Type B pancreatic cell (in vitro differentiated cells): ENCODE measurements around a stretch of chr17.

DNA sequence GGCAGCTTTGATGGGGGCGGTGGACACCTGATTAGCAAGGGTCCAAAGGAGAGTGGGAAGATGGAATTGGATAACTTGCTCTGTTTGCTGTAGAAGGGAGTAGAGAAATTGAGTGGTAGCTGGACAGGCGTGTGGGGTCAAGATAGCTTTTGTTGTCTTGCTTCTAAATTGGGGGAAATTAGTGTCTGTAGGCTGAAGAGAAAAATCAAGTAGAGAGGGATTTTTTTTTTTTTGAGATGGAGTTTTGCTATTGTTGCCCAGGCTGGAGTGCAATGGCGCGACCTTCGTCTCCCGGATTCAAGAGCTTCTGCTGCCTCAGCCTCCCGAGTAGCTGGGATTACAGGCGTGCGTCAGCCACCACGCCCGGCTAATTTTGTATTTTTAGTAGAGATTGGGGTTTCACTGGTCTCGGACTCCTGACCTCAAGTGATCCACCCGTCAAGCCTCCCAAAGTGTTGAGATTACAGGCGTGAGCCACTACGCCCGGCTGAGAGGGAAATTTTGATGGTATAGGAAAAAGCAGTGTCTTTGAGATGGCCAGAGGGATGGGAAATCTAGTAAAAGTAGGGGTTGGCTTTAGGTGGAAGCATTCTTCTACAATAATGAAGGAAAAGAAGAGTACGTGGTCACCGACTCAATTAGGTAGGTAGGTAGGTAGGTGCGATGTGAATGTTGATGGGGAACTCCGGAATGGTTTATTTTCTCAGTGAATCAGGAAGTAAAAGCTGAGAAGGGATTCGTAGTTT, 14.1 kb upstream of the HES7 start:
- PRO-cap, result no peak

GRCh38 chr17:8223331-8223735, 13.0 kb upstream of the AURKB start:
- PRO-cap, result no peak

DNA sequence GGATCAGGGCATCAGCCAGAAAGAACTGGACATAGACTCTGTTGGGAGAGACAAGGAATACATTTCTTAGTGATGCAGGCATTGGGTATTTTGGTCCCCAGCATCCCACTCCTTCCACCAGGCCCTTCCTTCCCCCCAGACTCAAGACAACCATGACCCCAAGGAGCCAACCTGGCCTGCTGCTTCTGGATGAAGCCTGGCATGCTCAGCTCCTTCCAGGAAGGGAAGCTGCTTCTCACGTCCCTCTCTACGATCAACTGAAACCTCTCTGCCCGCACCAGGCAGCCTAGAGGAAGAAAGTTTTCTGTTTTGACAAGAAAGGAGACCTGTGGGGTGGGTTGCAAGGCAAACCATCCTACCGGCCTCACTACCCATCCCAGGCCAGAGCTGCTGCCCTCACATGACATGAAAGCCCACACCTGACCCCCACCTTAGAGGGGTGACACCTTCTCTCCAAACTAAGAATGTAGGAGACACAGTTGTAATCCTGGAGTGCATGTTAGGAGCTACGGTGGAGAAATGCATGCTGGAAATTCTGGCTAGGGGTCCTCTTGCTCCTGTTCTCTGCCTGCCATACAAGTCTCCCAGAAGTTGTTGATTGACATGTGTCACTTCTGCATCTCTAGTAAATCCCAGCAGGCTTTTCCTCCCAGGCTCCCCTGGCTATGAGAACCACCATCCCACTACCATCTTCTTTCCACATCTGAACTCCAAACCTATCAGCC, 15.5 kb downstream of the CTC1 start:
- PRO-cap, result no peak

GRCh38 chr17:8384868-8385804, 2.1 kb upstream of the RPL26 start:
- PRO-cap, result unidirectional peak, plus-strand start at chr17:8385345

- PRO-cap, result unidirectional peak, plus-strand start at chr17:8476069
Measured at GRCh38 chr17:8475477-8476339, 40.0 kb downstream of the NDEL1 start.

GRCh38 chr17:8480149-8480820, 44.6 kb downstream of the NDEL1 start:
- PRO-cap, result no peak

DNA sequence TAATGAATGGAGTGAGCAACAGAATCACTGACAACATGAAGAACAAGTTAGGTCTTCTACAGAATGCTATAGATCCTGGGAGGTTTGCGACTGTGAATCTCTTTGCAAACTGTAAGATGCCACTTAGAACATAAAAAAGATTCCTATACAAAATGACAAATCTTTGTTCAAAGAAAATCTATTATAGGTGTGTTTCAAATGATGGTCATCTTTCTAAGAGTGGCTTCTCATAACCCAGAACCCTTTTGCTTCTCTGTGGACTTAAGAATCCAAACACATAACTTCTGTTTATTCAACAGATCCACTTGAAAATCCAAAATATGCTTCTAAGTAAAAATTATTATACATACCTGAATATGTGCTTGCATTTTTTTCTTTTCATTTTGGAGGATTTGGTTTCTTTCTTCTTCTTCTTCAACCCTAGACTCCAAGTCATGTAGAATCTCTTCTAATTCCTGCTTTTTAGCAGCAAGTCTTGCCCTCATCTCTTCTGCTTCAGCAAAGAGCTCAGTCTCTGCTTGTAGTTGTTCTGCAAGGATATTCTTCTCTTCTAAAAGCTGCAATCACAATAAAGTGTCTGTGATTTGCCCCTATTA, 76.5 kb downstream of the NDEL1 start:
- PRO-cap, result no peak

DNA sequence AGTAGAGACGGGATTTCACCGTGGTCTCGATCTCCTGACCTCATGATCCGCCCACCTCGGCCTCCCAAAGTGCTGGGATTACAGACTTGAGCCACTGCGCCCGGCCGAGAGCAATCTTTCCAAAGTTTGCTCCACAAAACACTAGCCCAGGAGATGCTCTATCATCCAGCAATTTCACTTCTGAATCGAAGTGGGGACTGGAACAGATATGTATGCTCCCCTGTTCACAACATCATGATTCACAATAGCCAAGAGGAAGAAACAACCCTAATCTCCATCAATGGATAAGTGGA, 42.3 kb upstream of the MYH10 start:
- PRO-cap, result no peak

DNA sequence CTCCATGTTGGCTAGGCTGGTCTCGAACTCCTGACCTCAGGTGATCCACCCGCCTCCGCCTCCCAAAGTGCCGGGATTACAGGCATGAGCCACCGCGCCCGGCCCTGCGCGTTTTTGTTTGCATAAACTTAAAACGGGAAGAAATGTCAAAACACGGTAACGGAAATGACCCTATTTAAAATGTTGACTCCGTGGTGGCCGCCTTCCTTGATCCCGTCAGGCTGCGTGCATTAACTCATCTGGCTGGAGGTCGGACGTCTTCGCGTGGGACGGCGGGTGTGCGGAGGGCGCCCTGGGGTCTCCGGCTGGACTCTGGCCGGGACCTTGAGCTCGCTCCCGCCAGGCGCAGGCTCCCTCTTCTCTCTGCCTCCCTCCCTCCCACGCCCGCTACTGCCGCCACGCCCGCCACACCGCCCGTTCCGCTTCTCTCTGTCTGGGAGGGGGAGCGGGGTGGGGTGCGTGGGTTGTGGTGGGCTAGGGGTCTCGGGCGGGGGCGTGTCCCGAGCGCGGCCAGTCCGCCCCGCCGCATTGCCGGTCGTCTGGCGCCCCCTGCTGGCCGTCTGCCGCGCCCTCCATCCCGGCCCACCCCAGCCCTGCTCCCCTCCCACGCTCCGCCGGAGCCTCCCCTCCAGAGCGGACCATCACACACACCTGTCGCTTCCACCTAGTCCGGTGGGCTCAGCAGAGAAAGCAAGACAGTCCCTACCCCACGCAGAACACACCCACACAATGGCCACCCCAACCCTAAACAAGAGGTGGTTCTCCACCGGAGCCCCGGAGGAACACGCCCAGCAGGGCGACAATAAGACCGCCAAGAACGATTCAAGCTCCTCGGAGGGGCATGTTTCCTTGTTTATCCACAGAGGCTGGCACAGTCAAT, 1.2 kb upstream of the CCDC42 start:
- PRO-cap, result no peak

GRCh38 chr17:8892205-8892788, 24.8 kb upstream of the PIK3R6 start:
- PRO-cap, result no peak

DNA sequence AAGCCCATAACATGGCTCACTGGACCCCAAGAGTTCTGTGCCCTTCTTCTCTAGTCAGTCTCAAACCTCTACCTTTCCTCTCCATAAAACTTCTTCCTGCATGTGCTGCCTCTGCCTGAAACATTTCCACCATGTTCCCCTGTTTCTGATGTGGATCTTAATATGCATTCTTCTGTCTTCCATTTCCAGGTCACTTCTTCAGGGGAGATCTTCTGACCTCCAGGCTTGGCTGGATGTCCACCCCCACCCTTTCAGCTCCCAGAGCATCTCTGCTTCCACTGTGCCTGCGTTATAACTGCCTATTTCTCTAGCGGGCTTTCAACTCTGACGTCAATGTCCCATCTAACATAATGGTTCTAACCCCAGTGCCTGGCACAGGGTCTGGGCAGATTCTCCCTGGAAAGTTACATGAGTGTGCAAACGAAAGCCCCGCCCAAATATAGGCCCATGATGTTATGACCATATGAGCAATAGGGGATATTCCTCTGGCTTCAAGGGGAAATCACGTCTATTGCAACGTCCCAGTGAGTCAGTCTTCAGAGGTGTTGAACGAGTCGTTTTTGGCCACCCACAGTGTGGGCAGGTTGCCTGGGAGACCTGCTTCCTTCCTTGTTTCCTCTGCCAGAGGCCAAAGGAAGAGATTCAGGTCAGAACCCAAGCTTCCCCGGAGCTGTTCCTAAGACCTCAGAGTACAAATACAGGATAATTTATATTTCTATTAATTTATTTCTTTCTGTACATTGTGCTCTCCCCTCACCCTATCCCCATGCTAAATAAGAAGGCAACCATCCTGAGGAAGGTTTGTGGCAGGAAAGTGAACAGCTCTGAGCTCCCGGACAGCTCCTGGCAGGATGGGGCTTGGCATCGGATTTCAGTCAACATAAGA, 30.4 kb downstream of the PIK3R5 start:
- PRO-cap, result no peak

DNA sequence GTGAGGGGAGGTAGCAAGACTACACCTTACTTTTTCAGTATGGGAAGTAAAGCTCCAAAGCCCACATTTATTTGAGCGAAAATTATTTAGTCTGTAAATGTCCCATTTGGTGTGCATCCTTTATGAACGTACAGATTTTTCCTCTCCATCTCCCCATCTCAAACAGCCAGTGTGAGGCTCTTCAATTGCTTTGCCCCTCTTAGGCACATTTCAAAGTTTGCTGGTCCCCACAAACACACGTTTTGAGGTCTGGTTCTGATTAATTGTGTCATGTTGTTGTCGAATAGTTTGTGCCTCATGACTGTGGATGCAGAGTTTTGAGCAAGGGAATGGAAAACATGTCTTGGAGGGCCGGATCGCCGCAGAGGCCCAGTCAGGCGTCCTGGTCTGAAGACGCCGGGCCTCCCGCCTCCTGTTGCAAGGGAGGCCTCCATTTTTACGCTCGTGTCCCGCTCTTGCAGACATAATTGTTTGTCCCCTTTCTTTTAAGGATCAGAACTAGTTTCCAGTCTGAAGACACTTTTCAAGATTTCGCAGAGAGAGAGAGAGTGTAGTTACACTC, 3.1 kb downstream of the NTN1 start:
- PRO-cap, result no peak

DNA sequence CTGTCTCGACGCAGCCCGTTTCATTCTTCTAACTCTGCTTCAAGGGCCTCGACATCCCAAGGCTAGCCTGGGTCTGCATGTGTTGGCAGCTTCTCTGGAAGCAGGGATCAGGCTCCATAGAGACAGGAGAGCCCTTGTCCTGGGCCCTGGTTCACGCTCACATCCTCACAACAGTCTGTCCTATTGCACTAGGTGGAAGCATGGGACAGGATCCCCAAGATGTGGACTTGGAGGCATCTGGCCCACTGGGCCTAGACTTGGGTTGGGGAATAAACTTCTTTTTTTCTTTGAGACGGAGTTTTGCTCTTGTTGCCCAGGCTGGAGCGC, 226.7 kb downstream of the NTN1 start:
- PRO-cap, result no peak

GRCh38 chr17:9645833-9646272, 536 bp downstream of the USP43 start:
- PRO-cap, result bidirectional peak, plus-strand start at chr17:9645966, minus-strand start at chr17:9645911; bidirectional peak, plus-strand start at chr17:9646341, minus-strand start at chr17:9646101

DNA sequence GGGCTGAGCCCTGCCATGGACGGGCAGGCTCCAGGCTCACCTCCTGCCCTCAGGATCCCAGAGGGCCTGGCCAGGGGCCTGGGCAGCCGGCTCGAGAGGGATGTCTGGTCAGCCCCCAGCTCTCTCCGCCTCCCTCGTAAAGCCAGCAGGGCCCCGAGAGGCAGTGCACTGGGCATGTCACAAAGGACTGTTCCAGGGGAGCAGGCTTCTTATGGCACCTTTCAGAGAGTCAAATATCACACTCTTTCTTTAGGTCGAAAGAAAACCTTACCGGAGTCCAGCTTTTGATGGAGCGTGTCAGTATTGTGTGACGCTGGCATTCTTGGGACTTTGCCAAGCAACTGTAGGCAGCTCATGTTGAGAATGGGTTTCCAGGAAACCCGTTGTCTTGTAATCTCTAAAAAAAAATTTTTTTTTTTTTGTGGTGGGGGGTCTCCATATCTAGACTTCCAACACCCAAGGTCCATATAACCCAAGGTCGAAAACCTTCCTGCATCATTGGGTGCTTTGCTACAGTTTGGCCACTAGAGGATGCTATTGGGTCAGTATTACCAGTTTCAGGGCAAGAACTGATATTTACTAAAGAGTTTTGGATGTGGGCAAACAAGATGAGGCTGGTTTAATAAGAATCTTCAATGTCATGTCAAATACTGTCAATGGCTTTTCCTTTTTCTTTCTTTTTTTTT, 62.5 kb downstream of the DHRS7C start:
- PRO-cap, result no peak

DNA sequence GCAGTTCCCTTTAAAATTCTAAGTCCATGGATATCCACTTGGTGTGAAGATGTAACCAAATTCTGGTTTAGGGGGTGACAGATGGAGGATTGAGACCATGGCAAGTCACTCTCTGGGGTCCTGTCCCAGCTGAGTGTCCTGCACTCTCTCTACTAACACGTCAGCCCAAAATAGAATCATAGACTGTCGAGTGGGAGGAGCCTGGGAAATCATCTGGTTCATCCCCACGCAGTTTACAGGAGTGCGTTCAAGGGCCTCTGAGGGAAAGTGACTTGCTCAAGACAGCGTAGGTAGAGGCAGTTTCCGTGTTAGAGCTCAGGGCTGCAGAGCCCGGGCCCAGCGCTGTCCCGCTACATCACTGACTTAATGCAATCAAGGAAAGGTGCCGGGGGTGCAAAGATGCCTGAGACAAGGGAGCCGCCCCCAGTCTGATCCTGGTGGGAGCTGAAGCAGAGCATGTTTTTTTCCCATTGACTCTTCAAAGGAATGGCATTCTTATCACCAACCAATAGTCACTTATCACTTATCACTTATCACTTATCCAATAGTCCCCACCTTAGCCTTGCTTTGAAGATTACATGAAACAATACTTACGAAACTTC, 10.3 kb downstream of the GSG1L2 start:
- PRO-cap, result no peak

- PRO-cap, result no peak
Measured at GRCh38 chr17:10034669-10035128, 129.6 kb upstream of the RCVRN start.

DNA sequence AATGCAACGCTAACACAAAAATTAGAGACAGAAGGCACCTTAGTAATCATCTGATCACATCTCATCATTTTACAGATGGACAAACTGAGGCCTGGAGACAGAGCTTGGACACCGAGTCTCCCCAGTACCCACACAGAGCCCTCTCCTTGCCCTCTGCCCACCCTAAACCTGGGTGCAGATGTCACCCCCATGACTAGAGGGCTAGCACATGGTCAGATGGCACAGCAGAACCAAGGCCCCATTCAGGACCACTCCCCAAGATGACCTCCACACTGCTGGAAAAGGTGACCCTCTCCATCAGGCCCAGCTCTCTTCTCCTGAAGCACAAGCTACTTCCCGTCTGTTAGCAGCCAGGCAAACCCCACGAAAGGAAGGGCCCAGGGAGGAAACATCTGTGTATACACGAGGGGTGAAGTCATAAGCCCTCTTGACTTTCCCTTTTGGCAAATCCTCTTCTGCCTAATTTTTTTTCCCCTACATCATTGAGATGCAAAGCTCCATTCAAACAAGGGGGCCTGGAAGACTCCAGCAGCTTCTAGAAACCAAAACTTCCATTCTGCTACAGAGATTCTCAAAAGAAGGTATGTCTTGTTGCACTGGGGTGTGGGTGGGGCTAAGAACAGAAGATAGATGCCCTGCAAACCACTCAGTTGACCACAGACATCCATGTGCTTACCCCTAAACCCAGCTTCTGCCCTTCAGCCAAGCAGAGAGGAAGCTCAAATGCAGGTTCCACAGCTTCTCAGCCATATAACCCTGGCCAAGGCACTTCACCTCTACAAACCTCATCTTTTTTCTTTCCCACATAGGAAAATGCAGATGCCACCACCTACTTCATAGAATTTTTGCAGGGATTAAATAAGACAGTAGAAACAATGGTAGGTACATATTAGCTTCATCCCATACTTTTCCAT, 145.5 kb upstream of the RCVRN start:
- PRO-cap, result no peak

- PRO-cap, result no peak
Measured at GRCh38 chr17:10062688-10063461, 135.5 kb downstream of the GAS7 start.

- PRO-cap, result no peak
Measured at GRCh38 chr17:10106049-10106520, 92.3 kb downstream of the GAS7 start.